ENCODE results near the genes ADNP and ATP9A.

- PRO-cap, result no peak
These were observed 30.3 kb downstream of the PARD6B start for GRCh38 chr20:50761352-50762389.

DNA sequence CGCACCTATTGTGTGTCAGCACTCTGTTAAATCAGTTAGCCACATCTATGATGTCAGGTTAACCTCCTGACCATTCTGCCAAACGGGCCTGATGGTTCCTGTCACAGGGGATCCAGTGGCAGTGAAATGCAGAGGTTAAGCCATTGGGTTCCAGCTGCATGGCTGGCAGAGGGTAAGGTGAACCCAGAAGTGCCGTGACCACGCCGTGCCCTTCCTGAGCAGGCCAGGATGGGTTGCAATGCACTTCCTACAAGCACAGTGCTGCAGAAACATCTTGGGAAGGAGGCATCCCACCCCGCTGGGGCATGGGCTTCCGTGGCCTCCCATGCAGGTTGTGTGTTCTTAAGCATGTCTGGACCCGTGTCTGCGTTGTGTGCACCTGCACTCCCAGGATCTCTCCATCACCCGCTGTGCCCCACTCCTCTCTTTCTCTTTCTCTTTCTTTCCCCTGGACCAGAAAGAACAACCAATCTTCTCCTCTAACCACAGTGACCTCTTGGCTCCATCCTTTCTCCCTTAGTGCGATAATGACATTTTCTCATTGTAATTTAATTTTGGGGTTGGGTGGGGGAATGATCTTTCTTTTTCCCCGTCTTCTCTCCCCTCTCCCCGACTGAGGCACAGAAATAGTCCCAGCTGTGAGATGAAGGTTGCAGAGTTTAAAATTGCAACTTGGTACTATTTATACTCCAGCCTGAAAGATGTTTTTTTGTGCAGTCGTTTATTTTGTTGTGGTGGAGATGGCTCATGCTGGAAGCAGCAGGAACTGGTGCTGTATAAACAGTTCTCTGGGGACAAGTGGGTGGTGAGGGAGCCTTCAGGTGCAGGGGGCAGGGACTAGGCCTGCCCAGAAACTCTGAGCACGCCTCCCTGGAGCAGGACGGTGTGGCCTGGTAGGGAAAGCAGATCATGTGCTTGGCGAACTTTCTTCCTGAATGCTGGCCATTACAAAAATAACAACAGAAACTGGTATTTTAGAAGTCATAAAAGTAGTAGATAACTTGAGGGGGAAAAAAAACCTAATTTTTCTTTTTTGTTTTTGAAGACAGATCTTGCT, 20.5 kb downstream of the BCAS4 start:
- PRO-cap, result no peak

DNA sequence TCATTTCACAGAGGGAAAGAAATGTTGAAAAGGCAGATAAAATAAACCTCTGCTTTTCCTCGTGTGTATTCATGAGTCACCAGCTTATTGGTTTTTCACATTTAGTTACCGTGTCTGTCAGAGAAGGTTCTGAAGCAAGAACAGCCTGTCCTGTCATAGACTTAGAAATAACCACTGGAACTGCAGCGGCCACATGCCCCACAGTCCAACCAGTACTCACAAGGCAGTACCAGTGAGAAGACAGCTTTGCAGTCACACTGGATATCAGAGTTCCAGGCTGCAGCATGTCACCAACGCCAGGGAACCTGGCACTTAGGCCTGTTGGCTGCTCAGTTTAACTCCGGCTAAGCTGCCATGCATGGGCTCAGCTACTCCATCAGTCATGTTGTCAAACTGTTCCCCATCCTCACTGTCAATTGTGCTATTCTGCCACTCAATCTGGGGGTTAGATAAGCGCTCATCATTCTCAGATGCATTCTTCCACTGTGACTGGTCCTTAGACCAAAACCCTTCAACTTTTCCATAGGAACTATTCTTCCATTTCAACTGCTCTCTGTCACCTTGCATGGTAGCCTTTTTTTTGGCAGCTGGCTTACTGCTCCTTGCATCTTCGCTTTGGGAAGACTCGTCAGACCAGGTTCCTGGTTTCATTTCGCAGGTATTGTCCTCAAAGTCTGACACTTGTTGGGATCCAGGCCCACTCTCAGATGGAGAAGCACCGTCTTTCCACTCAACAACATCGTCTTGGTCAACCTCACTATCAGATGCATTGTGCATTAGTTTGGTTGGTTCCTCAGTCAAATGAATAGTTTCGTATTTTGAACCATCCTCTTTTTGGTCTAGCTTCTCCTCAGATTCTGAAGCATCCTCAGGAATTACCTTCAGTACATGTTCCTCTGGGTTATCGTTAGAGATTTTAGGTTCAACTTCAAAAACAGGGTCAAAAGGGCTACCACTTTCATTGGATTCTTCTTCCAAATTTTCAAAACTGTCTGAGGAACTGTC, 39.8 kb downstream of the ADNP start:
- PRO-cap, result unidirectional peak, minus-strand start at position 738 of the sequence

- PRO-cap, result no peak
These were observed 8.9 kb downstream of the ADNP start for GRCh38 chr20:50922154-50922888.

DNA sequence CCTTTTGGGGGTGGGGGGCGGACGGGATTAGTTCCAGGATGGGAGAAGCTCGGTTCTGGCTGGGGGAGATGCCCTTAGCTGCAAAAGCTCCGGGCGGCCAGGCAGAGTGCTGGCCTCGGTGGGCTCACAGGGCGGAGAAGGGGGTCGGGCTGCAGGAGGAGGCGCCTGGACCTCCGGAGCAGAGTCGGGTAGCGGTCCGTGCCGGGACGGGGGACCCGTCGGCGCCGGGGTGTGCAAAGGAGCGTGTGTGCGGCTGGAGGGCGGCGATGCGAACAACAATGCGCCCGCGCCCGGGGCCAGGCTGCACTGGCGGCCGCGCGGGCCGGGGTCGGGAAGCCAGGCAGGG, 822 bp downstream of the ADNP start:
- PRO-cap, result no peak

DNA sequence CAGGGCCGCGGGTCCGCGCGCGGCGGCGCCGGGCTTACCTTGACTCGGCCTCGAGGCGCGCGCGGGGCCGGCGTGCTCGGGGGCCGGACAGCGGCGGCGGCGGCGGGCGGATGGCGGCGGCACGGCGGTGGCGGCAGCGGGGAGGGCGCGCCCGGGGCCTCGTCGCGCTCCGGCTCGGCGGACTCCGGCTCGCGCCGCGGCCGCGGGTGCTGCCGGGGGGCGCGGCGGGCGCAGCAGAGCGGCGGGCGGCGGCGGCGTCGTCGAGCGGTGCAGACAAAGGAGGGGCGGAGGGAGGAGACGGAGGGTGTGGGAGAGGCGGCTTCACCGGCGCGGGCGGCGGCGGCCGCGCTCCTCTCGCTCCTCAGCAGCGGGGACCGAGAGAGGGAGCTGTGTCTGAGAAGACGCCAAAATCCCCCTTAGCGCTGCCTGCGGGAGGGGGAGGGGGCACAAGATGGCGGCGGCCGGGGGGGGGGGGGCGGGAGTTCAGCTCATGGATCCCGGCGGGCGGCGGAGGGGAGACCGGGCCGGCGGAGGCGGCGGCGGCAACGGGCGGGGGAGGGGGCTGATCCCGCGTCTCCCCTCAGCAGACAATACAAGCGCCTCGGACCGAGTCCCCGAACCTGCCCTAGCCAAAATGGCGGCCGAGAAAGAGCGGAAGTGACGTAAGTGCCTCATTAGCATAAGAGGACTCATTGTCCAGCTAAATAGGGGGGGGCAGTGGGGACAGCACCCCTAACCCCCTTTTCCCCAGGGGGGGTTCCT, at the start of gene ADNP:
TSS of gene ADNP (minus strand) at position 650 of the 762 bp plus-strand sequence.
- PRO-cap, result unidirectional peak, plus-strand start at position 90 of the sequence; bidirectional peak, plus-strand start outside the sequence, minus-strand start at position 627 of the sequence

DNA sequence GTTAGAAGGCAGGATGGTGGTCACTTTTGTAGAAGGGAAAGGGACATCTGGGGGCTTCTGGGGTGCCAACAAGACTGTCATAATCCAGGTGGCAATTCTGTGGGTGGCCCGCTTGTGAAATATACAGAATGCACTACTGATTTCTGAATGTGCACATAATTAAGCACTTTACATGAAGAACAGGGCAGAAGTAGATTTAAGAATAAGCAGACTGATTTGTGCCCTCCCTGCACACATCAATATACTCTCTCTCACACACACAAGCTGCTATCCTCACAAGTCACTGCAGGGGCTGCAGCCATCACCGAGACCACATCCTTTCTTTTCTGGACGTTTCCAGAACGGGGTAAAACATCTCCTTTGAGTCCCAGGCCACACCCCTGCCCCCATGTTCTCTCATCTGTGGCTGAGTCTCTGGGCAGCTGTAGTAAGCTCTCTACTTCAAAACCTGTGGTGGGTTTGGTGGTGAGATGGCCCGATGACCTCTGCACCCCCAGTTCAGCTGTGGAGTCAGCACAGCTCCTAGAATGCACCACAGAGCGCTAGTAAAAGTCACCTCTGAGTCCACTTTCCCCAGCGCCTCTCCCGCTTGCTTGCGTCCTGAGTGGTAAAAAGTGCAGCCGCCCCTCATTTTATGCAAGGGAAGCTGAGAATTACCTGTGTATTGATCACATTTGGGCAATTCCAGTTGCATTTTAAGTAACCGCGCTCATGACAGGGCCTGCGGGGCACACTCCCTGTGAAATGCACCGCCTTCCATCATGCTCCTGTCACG, 115.6 kb downstream of the NFATC2 start:
- PRO-cap, result no peak

DNA sequence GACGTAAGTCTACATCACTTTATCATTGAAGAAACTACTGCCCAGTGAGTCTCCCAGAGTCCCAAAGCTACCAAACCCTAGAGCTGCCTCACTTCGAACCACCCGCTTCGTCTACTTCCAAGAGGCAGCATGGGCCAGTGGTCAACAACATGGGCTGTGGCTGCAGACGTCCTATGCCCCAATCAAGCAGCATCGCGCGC, 35.0 kb downstream of the NFATC2 start:
- PRO-cap, result no peak

GRCh38 chr20:51512578-51513294, 29.8 kb downstream of the NFATC2 start:
- PRO-cap, result no peak

DNA sequence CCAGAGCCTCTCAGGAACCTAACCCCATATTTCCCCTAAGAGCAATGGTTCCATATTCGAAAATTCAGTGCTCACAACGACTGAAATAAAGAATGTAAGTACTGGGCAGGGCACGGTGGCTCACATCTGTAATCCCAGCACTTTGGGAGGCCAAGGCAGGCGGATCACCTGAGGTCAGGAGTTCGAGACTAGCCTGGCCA, 7.9 kb downstream of the ATP9A start:
- PRO-cap, result no peak

DNA sequence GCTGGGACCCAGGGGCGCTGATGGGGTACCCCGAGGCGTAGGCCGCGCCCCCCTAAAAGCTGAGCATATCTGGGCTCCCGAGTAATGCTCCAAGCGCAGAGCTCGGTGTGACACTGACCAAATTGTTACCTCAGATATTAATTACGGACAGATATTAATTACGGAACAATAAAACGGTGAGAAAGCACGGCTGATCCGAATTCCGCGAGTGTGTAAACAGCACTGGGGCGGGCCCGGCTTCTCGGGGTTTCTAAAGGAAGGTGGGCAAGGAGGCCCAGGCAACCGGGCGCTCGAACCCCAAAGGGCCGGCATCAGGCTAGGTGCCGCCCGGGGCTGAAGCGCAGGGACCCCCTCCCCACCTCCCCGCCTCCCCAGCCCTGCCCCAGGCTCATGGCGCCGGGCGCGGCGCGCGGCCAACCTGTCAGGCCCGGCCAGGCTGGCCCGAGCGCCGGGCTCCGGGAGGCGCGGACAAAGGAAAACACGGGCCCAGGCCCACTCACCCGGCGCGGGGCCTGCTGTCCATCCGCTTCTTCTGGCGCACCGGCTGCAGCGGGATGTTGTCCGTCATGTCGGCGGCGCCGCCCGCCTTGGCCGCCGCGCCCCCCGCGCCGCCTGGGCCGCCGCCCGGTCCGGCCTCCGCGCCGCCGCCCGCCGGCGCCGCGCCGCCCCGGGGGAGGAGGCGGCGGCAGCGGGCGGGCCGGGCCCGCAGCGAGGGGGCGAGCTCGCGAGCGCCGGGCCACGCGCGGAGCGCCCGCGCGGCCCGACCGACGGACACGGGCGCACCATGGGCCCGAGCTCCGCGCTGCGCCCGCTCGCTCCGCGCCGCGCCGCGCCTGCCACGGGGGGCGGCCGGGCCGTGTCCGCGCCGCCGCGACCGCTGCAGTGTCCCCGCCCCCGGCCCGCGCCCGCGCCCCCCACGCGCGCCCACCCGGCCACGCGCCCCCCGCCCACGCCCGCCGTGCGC, at the start of gene ATP9A:
TSS of gene ATP9A (minus strand) at position 589 of the 964 bp plus-strand sequence.
- PRO-cap, result unidirectional peak, minus-strand start at position 534 of the sequence; unidirectional peak, minus-strand start at position 589 of the sequence

DNA sequence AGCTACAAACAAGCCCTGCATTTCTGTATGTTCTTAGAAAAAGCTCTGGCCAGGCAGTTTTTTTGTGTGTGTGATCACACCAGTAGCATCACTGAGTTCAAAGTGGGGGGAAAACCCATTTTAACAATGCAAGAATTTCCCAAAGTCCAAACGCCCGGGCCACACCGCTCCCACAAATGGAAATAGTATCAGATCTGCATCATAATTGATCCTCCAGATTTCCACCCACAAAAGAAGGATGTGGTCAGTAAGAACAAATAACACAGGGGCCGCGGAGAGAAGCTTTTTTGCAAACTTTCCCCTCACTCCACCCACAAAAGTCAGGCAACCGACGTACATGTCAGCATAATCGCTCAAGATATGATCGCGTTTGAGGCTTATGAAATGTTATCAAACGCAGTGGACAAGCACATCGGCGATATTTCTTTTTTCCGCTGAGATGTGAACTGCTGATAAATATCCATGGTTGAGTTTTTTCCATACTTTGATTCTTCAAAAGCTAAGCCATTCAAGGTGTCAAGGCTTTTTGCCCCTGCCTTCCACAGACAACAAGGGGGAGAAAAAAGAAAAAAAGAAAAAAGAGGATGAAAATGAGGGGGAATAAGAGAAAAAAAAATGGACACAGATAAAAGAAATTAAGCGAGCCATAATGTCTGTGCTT, 143.6 kb downstream of the ZFP64 start:
- PRO-cap, result no peak

- PRO-cap, result unidirectional peak, minus-strand start at chr20:52192477
These were observed 624 bp upstream of the ZFP64 start for GRCh38 chr20:52191915-52192891.

DNA sequence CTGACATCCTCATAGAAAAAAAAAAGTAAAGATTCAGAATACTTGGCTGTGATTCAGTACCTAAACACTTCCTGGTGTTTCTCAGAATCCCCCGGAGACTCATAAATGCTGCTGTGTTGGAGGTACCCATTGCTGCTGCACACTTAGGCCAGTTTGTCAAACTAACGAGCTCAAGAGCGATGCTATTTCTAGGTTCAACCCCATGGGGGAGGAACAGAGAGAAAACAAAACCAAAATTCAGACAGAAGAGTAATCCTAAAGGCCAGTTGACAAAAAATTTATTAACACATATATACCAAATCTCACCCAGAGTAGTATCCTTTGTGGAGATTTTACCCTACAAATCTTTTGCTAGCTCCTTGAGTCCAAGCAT, 38.9 kb upstream of the ZFP64 start:
- PRO-cap, result no peak

- PRO-cap, result no peak
These were observed 103.6 kb downstream of the TSHZ2 start for GRCh38 chr20:53075453-53076395.

DNA sequence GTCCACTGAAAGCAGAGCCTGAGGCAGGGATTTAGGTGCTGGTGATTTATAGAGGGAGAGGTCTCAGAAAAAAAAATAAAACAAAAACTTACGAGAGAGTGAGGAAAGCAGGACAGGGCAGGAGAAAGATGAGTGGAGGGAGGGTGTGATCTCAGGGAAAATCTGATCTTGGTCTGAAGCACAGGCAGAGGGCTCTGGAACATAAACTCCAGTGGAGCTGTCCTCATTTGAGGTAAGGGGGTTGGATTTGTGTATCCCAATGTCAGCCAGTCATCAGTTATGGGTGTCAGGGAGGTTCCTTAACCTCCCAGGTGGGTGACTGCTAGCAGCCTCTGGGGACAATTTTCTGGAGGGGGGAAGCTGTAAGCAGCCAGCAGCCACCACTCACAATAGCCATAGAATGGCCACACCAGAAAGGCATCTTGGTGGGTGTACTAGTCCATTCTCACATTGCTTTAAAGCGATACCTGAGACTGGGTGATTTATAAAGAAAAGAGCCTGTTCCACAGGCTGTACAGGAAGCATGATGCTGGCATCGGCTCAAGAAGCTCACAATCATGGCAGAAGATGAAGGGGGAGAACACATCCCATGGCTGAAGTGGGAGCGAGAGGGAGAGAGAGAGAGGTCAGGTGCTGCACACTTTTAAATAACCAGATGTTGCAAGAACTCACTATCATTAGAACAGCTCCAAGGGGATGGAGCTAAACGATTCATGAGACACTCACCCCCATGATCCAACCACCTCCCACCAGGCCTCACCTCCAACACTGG, 146.4 kb downstream of the TSHZ2 start:
- PRO-cap, result no peak

- PRO-cap, result no peak
These were observed 244.9 kb downstream of the TSHZ2 start for GRCh38 chr20:53216801-53217658.

DNA sequence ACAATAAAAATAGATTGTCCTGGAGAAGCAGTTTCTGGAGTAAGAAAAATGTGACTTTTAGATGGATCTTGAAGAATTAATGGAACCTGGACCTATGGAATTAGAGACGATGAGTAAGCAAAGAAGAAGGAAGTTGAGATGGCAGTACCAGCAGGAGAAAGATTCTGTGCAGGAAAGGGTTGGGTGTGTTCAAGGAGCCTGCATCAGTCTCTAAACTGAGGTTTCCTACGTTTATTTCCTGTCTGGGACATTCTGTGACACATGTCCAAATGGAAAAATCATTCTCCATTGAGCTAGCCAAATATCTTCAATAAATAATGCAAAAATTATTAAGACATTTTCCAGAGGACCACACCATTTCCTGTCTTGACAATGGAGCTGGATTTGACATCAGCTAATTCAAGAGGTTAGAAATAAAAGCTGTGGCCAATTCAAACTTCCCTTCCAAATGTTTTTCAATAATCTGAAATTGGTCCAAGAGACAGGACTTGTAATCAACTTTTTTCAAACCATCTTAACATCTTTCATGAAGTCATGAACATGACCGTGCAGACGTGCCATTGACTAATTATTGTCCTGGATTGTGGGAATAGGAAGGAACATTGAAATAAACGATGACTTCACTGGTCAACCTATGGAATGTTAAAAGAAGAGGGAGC, 198.3 kb downstream of the ZNF217 start:
- PRO-cap, result no peak

GRCh38 chr20:53503985-53504461, 89.6 kb downstream of the ZNF217 start:
- PRO-cap, result no peak

DNA sequence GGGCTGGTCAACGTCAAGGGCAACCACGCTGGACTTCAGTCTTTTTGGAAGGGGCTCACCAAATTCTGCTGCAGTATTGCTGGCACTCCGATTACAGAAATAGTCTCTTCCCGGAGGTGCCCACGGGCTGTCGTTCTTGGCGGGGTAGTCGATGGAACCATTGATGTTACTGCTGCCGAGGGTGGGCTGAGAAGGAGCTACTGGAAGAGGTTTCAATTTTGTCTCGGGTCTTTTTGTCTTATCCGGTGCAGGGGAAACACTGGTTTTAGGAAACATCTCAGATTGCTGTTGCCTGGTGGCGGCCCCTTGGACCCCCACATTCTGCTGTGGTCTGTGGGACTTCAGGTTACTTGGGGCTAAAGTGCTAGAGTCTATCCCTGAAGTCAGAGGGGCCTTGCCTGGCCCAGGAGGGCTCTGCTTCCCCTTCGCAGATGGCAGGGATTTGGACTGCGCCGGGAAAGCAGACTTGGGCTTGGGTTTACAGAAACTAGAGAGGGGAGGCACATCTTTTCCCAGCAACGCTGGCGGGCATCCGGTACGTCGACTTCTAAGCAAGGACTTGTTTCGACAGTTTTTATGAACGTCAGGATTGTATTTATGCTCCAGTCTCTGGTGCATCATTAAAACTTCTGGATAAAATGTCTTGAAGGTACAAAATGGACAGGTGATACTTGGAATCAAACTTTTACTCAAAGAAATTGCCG, 17.5 kb downstream of the ZNF217 start:
- PRO-cap, result no peak

All from Metastatic Pancreatic Carcinoma in the Ovary (tissue), 1 donor.